Measurements from ENCODE around the genes FOXA2 and NAPB.

DNA sequence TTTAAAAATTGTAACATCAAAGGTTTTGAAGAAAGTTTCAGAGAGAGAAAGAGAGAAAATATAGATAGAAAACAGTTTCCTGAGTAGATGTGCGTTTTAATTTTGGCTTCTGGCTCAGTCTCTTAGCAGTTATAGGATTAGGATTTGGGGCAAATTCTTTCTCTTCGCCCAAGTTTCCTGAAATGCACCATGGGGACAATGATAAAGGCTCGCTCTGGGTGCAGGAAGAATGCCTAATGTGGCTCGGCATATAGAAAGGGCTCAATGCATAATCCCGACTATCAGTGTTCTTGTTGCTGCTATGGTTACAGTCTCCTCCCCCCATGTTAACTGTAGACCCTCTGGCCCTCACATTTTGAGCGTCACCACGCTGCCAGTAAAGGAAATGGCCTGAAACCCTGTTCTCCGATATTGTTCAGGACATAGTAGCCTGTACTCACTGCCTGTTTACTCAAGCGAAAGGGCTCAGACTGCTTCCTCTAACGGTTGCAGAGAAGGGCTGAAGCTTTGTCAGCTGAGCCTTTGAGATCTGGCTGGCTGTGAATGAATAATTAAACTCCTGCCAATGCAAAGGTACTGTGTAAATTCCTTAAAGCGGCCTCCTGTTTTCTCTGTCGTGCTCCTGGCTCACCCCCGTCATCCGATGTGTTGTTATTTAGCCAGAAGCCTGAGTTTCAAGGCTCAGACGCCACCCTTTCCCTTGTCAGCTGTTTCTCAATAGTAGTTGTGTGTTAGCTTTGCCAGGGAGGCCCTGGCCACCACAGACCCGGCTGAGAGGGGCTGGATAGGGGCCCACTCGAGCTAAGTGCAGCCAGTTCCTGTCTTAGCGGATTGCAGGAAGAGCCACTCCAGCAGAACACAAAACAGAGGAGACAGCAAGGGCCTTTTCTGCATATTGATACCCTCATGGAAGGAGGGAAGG is 31.1 kb upstream of the RALGAPA2 start:
- PRO-cap, 3 experiments: peak in 3 of 3 experiments; most common plus-strand start position 851 of the sequence (in 3); most common minus-strand start position 647 of the sequence (in 3)
- RAMPAGE, long total RNA, 4 experiments: no peak in any of the 4 experiments
- RRBS: no CpG with 5 or more reads among the region's 18 CpGs

DNA sequence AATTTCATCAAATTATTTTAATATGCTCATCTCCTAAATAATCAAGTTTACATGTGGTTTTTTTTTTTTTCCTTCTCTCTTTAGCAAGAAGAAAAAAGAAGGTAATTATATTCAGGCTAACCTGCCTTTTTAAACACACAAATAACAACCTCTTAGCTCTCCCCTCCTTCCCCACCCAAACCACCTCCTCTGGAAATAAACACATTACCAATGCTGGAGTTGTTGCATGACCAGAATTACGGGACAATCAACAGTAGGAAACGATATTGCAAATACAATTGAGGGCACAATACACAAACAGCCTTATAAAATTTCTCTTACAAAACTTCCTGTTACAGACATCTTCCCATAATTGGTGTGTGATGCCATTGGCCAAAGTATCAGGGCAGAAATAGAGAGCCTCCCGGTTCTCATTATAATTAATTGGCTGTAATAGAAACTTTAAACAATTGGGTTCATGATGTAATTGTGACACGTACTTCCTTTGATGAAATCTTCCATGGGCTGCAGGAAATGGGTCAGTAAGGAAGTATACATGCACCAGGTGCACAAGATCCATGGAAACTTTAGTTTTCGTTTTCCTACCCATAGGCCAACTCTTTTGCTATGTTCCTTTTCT is 40.2 kb upstream of the RALGAPA2 start:
- PRO-cap, 3 experiments: no peak in any of the 3 experiments
- RAMPAGE, long total RNA, 4 experiments: no peak in any of the 4 experiments
- RRBS: no CpG with 5 or more reads among the region's 5 CpGs

- PRO-cap, 3 experiments: no peak in any of the 3 experiments
- RAMPAGE, long total RNA, 4 experiments: no peak in any of the 4 experiments
Observed at GRCh38 chr20:21174902-21175101, 48.9 kb downstream of the KIZ start.

DNA sequence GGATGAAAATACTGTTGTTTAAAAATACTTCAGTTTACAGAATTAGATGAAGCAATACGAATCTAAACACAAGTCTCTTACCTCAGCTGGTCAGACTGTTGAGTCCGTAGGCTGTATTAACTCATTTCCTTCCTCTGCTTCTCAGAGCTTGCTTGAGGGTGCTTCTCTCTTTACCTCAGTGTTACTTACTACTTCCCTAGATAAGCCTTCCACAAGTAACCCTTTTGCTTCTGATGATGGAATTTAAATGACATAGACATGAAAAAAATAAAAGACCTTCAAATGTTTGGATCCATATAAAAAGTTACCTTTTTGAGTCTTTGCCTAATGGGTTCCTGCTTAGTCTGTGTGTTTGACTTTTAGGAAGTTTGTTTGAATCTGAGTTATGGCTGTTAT is 35.9 kb downstream of the NKX2-4 start:
- PRO-cap, 3 experiments: no peak in any of the 3 experiments
- RAMPAGE, long total RNA, 4 experiments: no peak in any of the 4 experiments
- RRBS: no CpG with 5 or more reads among the region's 2 CpGs

GRCh38 chr20:21376444-21376931 is 20.8 kb downstream of the NKX2-4 start:
- PRO-cap, 3 experiments: peak in 1 of 3 experiments; most common plus-strand start chr20:21376699 (in 1)
- RAMPAGE, long total RNA, 4 experiments: no peak in any of the 4 experiments
- RRBS: no CpG with 5 or more reads among the region's 2 CpGs

- PRO-cap, 3 experiments: no peak in any of the 3 experiments
- RAMPAGE, long total RNA, 4 experiments: no peak in any of the 4 experiments
- RRBS: 4% methylated on average over 11 of the region's 46 CpGs
Observed at GRCh38 chr20:21514621-21515437, 965 bp upstream of the NKX2-2 start.

DNA sequence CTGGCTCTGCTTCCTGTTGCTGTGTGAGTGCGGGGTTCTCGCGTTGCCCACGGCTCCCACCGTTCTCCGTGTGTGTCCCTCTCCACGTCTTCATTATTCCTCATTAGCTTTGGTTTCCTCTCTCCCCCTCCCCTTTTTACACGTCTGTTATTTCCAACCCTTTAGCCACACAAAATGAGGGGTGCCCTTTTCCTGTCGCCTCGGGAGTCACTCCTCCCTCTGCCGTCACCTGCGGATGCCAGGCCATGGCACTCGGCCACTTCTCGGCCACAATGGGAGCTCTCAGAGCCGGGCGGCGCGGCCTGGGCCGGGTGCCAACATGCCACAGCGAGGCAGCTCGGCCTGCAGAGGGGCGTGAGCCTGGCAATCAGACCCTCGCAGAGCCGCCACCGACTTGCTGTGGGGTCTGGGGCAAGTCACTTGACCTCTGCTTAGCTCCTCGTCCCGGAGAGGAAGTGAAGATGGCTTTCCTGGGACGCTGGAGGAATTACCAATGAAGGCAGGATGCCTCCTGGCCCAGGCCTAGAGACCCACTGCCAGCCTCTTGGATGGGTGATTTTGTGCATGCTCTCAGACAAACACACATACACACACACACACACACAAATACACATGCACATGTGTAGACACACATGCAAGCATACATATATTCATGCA is 94.5 kb upstream of the NKX2-2 start:
- PRO-cap, 3 experiments: no peak in any of the 3 experiments
- RAMPAGE, long total RNA, 4 experiments: no peak in any of the 4 experiments
- RRBS: no CpG with 5 or more reads among the region's 28 CpGs

GRCh38 chr20:22402828-22403569 is 181.4 kb downstream of the FOXA2 start:
- PRO-cap, 3 experiments: no peak in any of the 3 experiments
- RAMPAGE, long total RNA, 4 experiments: no peak in any of the 4 experiments
- RRBS: 70% methylated on average over 1 of the region's 14 CpGs

DNA sequence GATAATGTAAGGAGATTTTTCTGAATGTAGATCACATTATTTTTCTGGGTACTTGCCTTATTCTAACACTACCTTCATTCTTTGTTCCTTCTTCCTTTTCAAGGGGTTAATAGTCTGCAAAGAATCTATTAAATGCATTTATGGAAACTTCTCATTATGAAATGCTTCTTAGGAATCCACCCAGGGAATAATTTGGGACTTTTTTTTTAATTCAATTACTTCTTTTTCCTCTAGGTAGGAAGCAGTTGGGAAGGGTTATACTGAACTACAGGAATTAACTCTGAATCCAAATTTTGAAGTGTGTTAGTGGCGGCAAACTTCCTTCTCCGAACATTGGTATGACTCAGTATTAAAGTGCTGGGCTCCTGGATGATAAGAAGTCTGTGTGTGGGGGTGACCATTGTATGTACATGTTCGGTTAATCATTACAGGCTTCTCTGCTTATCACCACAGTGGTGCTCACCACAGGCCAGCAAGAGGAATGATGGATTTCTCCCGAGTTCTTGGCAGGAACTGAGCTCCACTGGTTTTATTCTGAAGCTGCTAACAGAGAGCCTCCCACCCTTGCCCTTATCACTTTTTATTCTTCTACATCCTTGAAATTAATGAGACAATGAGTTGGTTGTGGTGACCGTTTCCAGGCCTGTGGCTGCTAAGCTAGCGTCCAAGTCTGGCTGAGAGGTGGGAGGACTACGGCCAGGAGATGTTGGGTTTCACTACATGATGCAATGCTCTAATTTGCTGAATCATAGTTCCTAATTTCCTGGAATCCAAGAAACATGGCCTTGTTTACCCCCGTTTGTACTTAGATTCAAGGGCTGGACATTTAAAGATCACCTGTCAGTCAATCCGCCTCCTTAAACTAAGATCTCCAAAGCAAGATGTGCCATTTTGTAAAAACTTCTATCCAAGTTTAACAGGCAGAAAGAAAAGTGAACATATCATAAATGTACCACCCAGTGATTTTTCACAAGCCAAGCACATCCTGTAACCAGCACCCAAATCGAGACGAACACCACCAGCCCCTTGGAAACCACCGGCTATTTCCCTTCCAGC is 172.7 kb downstream of the FOXA2 start:
- PRO-cap, 3 experiments: no peak in any of the 3 experiments
- RAMPAGE, long total RNA, 4 experiments: no peak in any of the 4 experiments
- RRBS: no CpG with 5 or more reads among the region's 12 CpGs

DNA sequence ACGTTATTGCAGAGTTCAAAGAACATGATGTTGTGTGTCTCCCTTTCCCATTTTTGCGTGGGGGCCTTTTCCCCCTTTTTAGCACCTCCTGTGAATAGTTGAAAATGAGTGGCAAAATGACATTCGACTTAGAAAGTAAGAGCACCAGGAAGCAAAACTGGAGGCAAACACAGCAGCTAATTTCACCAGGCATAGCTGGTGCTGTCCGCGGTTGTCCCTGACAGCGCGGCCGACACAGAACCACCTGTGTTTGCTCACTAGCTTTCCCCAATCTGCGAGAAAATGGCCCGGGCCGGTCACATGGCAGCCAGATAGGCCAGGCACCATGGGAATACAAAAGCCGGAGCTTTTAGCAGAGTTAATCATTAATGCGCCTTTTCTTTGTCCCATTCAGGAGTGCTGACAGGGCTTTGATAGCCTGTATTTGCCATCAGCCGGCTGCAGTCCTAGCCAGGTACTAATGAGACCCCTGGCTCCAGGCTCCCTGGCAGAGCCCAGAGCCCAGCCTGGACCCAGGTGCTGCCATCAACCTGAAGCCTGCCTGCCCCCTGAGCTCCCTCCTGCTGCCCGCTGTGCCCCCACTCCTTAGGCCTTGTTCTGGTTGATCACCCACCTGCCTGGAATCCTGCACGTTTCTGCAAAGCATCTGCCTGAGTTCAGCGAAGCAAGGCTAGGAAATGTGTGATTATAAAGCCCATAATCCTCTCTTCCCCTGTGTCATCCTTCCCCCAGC is 93.5 kb downstream of the FOXA2 start:
- PRO-cap, 3 experiments: no peak in any of the 3 experiments
- RAMPAGE, long total RNA, 4 experiments: no peak in any of the 4 experiments
- RRBS: 3% methylated on average over 3 of the region's 17 CpGs

- PRO-cap, 3 experiments: no peak in any of the 3 experiments
- RAMPAGE, long total RNA, 4 experiments: no peak in any of the 4 experiments
- RRBS: no CpG with 5 or more reads among the region's 3 CpGs
Observed at GRCh38 chr20:22527004-22527448, 57.3 kb downstream of the FOXA2 start.

DNA sequence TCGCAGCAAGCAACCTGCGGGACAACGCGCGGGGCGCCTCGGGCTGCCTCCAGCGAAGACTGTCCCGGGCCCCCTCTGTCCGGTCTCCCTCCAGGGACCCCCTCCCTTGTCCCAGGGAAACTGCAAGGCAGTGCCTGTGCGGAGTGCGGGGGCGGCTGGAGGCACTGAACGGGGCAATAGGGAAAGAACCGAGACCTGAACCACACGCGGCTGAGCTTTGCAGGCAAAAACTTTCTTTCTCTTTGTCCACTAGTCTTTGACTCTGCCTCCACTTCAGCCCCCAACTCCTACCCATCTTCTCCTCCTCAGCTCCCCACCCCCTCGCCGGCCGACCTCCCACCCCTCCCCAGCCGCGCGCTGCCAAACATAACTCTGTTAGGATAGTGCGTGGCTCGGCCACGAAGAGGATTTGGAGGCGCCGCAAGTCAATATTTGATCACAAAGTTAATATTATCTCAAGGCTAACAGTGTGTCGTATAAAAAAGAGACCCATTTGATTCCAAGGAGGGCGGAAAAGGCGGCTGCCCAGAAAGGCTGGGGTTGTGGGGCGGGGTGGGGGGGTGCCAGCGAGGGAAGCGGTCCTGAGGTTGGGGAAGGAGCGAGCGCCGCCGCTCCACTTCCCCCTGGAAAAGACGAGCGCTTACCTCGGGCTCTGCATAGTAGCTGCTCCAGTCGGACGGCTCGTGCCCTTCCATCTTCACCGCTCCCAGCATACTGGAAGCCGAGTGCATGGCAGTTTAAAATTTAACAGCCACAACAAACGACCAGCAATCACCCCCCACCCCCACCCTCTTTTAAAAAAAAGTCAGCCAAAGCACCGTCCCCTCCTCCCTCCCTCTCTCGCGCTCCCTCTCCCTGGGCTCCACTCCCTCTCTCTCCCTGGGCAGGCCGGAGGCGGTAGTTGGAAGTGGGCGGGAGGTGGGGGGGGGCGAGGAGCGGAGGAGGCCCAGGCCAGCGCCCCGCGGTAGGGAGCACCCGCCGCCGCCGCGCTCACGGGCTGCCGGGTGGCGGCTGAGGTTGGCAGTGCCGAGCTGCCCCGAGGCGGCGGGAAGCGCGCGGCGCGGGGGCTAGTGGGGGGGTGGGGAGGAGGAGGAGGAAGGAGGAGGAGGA is at the start of gene FOXA2:
FOXA2 (minus strand) TSS at position 1,025 of the 1,110 bp plus-strand sequence.
- PRO-cap, 3 experiments: no peak in any of the 3 experiments
- RAMPAGE, long total RNA, 4 experiments: no peak in any of the 4 experiments
- RRBS: 2% methylated on average over 12 of the region's 75 CpGs

GRCh38 chr20:23046312-23046833 is 3.1 kb downstream of the THBD start:
- PRO-cap, 3 experiments: no peak in any of the 3 experiments
- RAMPAGE, long total RNA, 4 experiments: no peak in any of the 4 experiments

DNA sequence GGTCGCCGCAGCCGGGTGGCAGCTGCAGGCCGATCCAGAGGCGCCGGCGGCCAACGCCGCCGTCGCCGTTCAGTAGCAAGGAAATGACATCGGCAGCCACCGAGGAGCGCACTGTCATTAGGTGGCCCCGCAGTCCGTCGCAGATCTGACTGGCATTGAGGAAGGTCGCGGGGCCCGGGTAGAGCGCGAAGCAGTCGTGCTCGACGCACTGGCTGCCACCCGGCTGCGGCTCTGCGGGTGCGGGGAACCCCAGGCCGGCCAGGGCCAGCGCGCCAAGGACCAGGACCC is 318 bp downstream of the THBD start:
- PRO-cap, 3 experiments: peak in 3 of 3 experiments; most common plus-strand start position 155 of the sequence (in 1); most common minus-strand start position 88 of the sequence (in 1)
- RAMPAGE, long total RNA, 4 experiments: no peak in any of the 4 experiments
- RRBS: 7% methylated on average over 13 of the region's 33 CpGs

DNA sequence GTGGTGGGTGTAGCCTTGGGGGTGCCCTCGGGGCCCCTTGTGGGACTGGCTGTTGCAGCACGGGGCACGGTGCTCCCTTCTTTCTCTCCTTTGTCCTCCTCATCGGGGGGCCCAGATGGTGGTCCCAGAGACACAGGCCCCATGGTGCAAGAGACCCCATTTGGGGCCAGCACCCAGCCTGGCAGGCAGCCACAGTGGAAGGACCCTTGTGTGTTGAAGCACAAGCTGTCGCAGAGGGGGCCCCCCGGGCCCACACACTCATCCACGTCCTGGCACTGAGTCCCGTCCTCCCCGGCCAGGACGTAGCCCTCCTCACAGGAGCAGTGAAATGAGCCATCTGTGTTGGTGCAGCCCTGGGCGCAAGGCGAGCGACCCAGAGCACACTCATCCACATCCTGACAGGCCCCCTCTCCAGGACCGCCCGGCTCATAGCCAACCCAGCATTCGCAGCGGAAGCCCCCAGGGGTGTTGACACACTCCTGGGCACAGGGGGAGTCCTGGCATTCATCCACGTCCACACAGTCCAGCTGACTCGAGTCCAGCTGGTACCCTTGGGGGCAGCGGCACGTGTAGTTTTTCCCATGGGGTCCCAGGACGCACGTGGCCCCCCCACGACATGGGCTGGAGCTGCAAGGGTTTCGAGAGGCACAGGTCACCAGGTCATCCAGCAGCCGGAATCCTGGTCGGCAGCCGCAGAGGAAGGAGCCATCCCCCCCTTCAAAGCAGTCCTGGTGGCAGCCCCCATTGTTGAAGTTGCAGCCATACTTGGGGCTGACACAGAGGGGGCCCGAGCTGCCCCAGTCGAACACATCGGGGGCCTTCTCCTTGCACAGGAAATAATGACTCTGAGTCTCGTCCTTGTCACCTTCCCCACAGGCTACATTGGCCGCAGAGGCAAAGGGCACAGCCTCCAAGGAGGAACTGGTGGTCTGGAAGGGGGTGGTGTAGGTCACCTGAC is 1.2 kb downstream of the CD93 start:
- PRO-cap, 3 experiments: peak in 3 of 3 experiments; most common plus-strand start position 779 of the sequence (in 1); most common minus-strand start position 888 of the sequence (in 2)
- RAMPAGE, long total RNA, 4 experiments: no peak in any of the 4 experiments
- RRBS: 63% methylated on average over 4 of the region's 33 CpGs

- PRO-cap, 3 experiments: peak in 1 of 3 experiments; most common plus-strand start chr20:23116482 (in 1); most common minus-strand start chr20:23116323 (in 1)
- RAMPAGE, long total RNA, 4 experiments: no peak in any of the 4 experiments
- RRBS: no CpG with 5 or more reads among the region's 8 CpGs
Observed at GRCh38 chr20:23116112-23116711, 30.1 kb upstream of the CD93 start.

DNA sequence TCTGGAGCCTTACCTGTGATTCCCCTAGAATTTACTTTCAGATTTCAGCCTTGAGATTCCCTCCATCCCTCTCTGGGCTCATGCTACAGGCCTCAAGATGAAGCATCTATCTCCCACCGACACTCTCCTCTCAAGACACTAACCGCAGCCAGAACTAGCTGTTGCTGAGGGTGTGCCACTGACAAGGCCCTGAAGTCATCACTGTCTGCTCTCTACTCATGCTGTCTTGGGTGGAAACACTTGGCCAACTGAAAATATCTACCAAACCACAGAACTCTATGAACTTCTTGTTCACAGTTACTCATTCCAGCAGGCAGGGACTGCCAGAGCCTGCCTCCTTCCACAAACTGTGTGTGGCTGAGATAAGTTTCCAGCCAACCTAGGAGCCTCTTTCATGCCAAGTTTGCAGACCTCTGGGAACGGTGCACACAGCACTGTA is 45.6 kb upstream of the NXT1 start:
- PRO-cap, 3 experiments: no peak in any of the 3 experiments
- RAMPAGE, long total RNA, 4 experiments: no peak in any of the 4 experiments
- RRBS: no CpG with 5 or more reads among the region's 3 CpGs

- PRO-cap, 3 experiments: no peak in any of the 3 experiments
- RAMPAGE, long total RNA, 4 experiments: no peak in any of the 4 experiments
- RRBS: no CpG with 5 or more reads among the region's 2 CpGs
Observed at GRCh38 chr20:23331952-23332234, 18.7 kb upstream of the NXT1 start.

DNA sequence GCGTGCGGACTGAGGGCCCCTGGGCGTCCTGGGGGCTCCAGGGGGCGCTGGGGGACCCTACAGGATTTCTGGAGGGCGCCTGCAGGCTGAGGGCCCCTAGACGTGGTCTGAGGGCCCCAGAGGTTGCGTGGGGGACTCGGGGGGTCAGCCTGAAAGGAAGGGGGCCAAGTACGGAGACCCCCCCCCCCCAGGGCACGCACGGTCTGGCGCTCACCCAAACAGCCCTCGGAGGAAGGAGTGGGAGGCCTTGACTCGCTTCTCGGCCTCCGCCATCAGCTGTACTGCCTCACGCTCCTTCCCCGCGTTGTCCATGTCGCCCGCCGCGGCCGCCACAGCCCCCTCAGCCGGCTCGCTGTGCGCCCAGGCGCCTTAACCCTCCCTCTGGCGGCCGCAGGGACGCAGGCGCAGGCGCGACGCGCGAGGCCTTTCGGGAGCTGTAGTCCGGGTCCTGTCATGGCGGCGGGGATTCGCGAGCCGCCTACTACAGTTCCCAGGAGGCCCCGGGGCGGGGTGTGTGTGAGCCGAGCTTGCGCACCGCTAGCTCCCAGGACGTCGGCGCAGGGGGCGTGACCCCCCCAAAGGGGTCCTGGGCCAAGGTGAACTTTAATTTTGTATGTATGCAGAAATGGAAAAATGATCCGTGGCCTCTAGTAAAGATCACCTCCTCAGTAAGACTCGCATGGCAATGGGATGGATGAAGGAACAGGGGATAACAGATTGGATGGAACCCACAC is at the start of gene NAPB:
NAPB (minus strand) TSS at position 398 of the 734 bp plus-strand sequence.
- PRO-cap, 3 experiments: peak in 3 of 3 experiments; most common plus-strand start position 493 of the sequence (in 3); most common minus-strand start position 109 of the sequence (in 1)
- RAMPAGE, long total RNA, 4 experiments: start-site peak on the minus strand in 3 of 4 experiments, centred at positions 351 to 366 of the sequence, 215 to 639 reads per replicate
- RRBS: 1% methylated on average over 17 of the region's 55 CpGs

DNA sequence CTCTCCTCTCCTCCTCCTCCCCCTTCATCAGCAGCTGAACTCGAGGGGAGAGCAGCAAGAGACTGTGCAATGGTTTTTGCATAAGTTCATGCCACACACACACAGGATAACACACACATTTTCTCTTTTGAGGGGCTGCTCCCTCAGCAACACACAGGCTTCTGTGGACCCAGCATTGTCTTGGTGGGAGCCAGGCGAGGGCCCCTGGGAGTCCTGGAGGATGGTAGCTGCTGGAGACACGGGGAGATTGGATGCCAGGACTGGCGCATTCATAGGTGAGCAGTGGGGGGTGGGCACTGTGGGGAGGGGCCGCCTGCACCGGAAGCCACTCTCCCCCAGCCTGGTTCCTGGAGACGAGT is 233 bp upstream of the CST11 start:
- PRO-cap, 3 experiments: no peak in any of the 3 experiments
- RAMPAGE, long total RNA, 4 experiments: no peak in any of the 4 experiments
- RRBS: no CpG with 5 or more reads among the region's 7 CpGs